Bronchus fibroblast of lung (primary cell): ENCODE measurements around the gene TMEM59L.

GRCh38 chr19:18572809-18573182 is 1.1 kb downstream of the UBA52 start:
- RAMPAGE, long total RNA, result no peak

DNA sequence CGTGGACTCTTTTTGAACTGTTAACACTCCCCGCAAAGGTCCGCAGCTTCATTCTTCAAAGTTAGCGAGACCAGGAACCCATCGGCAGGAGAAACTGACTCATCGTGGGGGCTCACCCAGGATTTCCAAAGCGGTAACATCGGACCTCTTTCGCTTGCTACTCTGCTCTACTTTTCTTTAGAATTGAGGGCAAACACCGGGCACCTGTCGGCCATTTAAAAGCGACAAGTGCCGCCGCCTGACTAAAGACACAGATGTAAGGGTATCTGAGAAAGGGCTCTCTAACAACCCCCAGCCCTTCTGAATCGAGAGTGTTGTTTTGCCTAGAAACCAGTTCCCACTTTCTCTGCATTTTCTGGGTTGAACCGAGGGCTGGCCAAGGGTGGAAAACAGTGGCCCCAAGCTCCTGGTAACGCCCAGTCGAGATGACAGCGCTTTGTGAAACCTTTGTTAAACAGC is 5.8 kb downstream of the UBA52 start:
- RAMPAGE, long total RNA, result no peak

DNA sequence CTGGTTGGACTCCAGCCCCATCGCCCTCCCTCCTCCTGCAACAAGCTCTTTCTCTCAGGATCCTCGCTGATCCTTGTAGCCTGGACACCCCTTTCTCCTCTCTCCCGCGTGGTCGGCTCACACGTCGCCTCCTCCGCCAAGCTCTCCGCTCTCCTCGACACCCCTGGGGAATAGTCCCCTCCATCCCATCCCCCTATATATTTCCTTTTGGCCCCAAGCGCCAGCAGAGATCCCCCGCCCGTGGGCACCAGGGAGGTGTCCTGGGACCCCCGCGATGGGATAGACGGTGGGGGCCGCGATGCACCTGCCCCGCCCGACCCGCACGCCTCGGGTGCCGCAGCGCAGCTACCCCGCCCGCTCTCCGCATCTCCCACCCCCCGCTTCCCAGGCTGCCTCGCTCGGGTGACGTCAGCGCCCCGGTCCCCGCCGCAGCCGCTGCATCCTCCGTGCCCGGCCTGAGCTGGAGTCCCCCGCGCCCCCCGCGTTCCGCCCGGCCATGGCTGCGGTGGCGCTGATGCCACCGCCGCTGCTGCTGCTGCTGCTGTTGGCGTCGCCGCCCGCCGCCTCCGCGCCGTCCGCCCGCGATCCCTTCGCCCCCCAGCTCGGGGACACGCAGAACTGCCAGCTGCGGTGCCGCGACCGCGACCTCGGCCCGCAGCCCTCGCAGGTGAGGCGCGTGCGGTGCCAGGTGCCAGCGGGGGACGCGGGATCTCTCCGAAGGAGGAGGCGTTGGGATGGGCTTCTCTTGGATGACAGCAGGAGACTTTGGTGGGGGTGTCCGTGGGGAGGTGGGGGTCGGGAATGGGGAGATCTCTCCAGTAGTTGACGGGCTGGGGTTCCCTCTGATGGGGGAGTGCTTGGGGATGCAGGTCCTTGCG is at the start of gene TMEM59L:
TMEM59L (plus strand) TSS at position 408 of the 878 bp plus-strand sequence.
- RAMPAGE, long total RNA, result no peak

GRCh38 chr19:18863949-18864335 is 32.0 kb downstream of the CERS1 start:
- RAMPAGE, long total RNA, result no peak

DNA sequence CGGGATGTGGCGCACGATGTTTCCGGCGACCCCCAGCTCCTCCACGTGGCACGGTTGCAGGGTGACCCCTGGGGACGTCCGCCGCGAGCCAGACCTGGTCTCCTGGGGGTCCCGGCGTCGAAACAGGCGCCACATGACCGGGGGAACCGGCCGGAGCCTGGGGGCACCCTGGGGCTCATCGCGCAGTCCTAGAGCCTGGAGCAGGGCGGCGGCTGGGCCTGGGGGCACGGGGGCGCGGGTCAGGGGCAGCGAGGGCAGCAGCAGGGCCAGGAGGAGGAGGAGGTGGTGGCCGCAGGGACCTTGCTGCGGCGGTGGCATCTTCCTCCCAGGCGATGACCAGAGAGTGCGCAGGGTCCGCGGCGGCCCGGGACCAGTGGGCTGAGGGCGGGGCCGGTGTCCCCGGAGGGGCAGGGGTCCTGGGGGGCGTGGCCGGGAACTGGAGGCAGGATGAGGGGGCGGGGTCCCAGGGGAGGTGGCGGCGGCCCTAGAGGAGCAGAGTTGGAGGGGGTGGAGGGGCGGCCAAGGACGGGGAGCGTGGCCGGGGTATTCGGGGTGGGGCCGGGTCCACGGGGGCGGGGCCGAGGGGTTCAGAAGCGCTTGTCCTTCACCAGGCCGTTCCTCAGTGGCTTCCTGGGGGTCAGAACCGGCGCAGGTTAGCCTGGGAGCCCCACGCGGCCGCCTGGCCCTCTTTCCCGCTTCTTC is 25.8 kb downstream of the CERS1 start:
- RAMPAGE, long total RNA, result no peak

GRCh38 chr19:19303556-19304276 is 16.6 kb downstream of the SUGP1 start:
- RAMPAGE, long total RNA, result no peak

- RAMPAGE, long total RNA, result no peak
Observed at GRCh38 chr19:19357871-19358560, 37.4 kb downstream of the MAU2 start.

DNA sequence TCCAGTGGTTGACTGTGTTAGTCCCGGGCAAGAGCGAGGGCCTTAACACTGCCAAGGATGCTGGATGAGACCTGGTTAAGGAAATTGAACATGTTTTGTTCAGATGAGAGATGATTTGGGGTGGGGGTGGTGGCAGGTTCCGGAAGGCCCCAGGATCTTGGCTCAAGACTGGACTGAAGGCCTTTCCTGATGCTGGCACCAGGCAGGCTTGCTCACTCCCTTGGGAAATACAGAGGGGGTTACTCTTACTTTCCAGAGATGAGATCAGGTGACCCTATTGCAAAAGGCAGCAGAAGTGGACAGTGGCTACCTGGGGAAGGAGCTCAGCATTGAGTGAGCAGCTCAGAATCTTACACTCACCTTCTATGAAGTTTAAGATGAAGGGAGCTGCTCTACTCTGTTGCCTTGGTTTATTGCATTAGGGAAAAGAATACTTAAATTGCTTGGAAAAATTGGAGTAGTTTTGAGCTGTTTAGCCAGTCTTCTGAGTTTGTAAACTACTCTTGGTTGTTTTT is 10.8 kb downstream of the GATAD2A start:
- RAMPAGE, long total RNA, result no peak

GRCh38 chr19:19429105-19429643 is 23.7 kb downstream of the GATAD2A start:
- RAMPAGE, long total RNA, result no peak

DNA sequence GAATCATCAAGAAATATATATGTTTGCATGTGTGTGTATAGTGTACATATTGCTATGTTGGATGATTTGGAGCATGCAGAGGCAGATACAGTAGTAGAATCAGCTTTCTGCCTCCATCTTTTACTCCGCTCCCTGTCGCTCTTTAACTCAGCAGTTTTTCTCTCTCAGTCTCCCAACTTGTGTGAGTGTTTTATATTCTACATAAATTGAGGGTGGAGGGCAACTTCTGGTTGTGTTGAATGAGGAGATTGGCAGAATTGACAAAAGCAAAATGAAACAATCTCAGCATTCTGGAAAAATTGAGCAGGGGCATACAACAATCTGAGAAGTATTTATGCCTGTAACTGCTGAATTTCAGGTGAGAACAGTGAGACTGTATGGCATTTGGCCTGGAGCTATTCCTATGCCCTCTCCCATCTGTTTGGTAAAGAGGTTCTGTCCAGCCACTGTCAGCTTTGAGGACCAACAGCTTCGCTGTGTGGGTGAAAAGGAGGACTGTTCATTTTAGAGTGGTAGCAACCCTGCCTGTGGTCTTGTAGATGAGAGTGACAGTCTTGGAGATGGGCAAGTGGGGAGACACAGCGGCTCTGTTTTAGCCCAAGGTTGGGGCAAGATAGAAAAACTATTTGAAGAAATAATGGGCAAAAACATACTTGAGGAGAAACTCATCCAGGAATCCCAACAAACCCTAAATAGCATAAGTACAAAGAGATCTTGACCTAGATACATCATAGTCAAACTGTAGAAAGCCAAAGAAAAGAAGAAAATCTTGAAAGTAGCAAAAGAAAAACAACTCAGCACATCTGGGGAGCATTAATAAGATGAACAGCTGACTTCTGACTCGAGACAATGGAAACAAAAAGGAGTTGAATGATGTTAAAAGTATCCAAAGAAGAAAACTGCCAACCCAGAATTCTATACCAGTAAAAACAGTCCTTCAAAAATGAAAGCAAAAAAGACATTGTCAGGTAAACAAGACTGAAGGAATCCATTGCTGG is 47.3 kb downstream of the TSSK6 start:
- RAMPAGE, long total RNA, result no peak

DNA sequence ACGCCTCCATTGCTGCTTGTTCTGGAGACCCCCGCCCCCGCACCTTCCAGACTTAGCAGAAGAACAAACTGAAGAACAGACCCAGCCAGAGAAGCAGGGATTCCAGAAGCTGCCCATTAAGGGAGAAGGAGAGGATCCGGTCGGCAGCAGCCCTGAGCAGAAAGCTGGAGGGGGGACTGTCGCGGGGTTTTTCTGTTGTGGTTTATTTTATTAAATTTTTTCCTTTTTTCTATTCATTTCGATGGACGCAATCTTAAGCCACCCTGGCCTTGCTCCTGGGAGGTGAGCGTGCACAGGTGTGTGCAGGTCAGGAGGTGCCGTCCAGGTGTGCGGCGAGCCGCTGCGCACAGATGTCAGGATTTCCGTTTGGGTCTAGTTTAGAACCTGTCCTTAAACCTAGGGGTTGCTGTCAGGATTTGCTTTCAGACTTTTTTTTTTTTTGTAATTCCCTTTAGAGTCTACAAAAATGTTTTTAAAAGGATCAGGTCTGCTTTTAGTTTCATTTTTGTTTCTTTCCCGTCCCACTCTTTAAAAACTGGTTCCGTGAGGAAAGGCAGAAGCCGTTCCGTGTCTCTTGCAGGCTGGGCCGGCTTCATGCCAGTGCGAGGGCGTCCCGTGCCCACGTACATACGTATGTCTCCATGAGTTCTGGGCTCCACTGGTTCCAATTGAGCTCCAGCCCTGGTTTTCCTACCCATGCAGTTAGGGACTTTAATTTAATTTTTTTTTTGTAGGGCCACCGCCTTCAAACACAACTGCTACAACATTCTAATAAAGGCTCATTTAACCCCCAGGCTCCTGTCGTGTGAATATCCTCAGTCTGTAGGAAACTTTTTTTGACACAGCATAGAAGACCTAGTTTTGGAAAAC is 8.9 kb downstream of the TSSK6 start:
- RAMPAGE, long total RNA, result no peak

GRCh38 chr19:19618813-19619127 is 283 bp upstream of the PBX4 start:
- RAMPAGE, long total RNA, result no peak

- RAMPAGE, long total RNA, result no peak
Observed at GRCh38 chr19:19629972-19631035, 2.3 kb upstream of the LPAR2 start.

- RAMPAGE, long total RNA, result no peak
Observed at GRCh38 chr19:19820832-19821313, 677 bp downstream of the ZNF506 start.

DNA sequence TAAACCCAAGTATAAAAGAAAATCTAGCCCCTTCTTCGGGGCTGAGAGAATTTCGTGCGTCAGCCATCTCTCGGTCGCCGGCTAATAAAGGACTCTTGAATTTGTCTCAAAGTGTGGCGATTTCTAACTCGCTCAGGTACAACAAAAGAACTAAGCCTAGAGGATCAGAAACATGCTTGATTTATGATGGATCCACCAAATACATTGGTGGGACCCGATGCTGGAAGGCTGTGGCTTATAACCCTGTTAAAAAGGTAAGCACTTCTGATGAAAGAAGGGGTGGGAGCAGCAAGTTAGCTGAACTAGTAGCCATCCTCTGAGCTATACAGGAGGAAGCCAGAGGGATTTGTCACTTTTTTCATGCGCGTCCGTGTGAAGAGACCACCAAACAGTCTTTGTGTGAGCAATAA is 9.3 kb upstream of the ZNF90 start:
- RAMPAGE, long total RNA, result no peak

DNA sequence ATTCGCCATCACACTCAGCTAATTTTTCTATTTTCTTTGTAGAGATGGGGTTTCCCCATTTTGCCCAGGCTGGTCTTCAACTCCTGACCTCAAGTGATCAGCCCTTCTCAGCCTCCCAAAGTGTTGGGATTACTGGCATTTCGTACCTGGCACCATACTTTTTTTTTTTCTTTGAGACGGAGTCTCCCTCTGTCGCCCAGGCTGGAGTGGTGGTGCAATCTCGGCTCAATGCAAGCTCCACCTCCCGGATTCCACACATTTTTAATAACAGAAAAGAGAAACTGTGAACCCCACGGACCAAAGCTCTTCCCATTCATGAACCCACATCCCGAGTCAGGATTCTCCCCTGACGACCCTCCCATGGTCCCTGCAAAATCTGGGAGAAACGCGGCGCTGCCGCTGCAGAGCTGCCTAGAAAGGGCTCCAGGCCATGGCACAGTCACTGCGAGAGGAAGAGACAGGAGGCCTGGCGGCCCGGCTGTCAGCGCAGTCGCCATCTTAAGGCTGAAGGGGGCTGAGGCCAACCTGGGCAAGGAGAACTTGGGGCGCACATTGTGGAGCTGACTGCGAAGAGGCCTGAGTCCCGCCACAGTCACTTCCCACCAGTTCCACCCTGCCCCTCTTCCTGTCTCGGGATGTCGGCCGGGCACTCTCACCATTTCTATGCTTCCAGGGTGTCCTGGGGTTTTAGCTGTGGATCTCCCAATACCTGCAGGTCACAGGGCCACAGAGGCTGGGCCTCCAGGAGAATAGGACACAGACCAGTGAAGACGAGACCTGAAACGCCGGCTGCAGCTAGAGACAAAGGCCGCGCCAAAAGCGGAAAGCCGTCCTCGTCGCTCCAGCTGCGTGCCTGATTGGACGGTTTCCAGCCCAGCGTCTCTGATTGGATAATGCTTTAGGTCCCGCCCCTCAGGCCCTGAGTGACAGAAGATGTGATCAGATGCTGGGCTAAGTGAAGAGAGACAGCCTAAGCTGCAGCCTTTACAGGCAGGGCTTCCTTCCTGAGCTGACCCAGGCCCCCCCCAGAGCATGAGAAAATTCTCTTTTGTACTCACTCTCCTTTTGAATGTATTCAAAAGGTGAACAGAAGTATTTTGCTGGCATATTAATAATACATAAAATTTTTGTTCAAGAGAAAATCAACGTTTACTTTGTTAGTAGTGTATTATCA is 71.0 kb downstream of the ZNF486 start:
- RAMPAGE, long total RNA, result start-site peak on the minus strand centred at position 811 of the sequence, 10 bp wide, 60 and 40 reads in 2 replicates

DNA sequence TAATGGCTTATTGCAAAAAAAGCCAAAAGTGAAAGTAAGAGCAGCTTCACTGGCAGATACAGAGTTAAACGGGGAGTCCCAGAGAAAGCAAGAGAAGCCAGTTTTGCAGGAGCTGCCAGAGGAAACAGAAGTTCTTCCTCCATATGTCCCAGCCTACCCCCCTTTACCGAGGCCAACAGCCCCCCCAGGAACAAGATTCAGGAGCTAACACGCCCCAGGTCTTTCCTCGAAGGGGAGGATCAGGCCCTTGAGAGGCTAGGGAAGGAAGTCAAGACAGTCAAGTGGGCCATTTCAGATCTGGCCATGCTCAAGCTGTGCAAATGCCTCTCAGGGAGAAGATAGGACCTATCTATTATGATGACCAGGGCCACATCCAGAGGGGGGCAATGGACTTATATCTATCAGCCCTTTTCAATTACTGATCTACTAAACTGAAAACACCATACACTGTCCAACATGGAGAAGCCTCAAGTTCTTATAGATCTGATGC is 47.3 kb upstream of the ZNF737 start:
- RAMPAGE, long total RNA, result no peak

DNA sequence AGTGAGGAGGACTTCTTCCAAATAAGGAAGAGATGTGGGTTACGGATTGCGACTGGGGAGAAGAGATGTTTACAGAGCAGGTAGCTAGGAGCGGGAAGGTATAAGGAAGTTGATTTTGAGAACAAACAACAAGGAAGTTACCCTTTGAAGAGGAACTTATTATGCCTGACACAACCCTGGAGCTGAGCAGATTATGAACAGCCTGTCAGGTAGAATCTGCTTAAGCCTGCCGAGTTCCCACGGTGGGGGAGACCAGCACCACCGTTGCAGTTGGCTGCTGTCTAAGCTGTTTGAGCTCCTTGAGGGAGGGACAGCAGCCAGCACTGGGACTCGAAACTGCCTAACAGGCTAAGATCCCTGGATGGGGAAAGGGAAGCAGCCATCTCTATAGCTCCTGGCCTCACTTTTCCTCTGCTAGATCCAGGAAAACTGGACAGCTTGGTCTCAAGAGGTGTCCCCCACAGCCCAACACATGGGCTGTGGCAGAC is 6.6 kb upstream of the ZNF66 start:
- RAMPAGE, long total RNA, result no peak

GRCh38 chr19:21590956-21591283 is 85.5 kb downstream of the ZNF429 start:
- RAMPAGE, long total RNA, result no peak

DNA sequence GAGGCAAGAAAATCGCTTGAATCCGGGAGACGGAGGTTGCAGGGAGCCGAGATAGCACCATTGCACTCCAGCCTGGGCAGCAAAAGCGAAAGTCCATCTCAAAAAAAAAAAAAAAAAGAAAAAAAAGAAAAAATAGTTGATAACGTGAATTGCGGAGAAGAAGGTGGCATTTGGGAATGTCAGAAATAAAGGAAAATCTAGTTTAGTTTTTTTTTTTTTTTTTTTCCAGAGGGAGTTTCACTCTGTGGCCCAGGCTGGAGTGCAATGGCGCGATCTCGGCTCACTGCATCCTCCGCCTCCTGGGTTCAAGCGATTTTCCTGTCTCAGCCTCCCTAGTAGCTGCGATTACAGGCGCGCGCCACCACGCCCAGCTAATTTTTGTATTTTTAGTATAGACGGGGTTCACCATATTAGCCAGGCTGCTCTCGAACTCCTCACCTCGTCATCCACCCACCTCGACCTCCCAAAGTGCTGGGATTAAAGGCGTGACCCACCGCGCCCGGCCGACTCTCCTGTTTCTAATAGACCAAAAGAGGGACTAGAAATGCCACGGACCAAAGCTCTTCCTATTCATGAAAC is 743 bp downstream of the ZNF43 start:
- RAMPAGE, long total RNA, result no peak